ENCODE results near the genes HMG20A, SH2D7 and CRABP1.

GRCh38 chr15:77046177-77047055 lies 24.5 kb downstream of the TSPAN3 start:
- PRO-cap, result no peak

DNA sequence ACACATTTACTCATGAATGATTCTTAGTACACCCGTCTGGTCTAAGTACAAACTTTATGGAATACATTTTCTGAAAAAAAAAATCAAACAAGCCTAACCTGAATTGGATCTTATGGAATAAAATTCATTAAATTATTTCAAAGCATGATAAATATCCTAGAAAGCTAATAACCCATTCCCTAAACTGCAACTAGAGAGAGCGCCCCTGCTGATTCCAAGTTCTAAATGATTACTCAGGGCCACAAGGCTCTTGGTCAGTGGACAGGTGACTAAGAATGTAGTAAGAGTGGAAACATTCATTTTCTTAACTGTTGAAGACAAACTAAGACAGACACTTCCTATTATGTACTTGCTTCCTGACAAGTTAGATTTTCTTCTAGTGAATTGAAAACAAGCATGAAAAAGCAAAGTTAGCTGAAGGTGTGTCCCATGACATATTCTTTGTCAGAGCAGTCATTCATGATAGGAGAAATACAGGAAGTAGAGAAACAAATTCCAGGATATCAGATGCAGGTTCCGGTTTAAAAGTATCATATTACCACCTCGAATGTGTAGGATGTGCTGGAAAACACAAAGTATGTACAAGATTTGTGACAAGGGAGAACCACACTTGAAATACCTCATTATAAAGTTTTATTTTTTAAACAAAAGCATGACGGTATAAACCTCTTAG lies 6.4 kb downstream of the TSPAN3 start:
- PRO-cap, result no peak

DNA sequence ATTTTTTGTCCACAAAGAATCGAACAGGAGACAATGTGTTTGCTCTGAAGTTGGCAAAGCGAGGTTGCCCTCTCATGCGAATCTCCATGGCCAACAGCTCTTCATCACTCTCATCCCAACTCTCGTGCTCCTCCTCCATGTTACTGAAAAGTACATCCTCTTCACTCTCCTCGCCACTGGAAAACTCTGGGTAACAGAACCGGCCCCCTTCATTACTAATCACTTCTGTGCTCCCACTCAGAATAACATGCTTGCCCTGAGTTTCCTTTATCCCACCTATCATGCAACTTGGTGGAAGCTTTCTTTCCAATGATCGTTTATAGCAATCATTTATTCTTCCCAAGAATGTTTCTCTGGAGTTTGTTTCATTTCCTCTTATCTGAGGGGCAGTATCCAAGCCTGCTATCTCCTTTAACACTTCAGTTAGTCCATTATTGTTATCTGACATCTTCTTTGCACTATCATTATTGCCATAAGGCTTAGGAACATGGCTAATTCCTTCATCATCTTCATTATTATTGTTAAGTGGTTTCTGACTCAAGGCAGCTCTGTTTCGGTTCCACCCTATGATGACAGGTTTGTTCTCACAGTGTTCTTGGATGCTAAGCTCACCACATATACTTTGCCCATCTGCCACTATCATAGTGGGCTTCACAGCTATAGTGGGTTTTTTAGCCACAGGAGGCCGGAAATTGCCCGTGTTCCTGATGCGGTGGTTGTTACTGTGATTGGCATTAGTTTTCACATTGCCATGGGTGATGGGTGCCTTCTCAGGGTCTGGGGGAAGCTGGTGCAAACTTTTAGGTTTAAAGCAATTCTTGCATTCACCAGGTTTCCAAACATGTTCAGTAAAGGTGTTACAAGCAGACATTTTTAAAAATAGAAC lies 110.4 kb upstream of the TSPAN3 start:
- PRO-cap, result no peak

GRCh38 chr15:77420853-77421404 lies at the start of gene HMG20A:
Gene HMG20A, plus strand, starts transcription at chr15:77420888.
- PRO-cap, result unidirectional peak, plus-strand start at chr15:77420925

DNA sequence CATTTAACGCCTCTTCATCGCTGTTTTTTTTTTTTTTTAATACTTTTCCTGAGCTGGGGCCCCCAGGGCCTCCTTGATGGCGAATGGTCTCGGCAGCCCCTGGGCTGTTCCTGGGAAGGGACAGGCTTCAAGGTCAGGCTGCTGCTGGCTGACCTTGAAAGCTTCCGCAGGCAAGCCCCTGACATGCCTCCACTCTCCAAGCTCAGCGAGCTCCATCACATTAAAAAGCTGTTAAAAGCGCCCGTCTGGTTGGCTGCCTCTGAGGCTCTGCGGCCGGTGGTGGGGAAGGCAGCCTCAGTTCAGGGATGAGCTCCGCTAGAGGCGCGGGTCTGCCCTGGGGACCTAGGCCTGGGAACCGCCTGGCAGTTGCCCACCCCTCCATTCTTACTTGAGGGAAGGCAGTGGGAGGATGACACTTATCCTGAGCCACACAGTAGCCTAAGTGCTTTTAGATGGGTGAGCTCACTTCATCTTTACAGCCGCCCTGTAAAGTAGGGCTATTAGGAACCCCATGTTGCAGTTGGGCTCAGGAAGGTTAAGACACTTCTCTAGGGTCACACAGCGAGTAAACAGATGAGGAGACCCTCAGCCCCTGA lies 103.7 kb downstream of the LINGO1 start:
- PRO-cap, result no peak

GRCh38 chr15:77542982-77544029 lies 89.4 kb downstream of the LINGO1 start:
- PRO-cap, result unidirectional peak, minus-strand start at chr15:77543468

DNA sequence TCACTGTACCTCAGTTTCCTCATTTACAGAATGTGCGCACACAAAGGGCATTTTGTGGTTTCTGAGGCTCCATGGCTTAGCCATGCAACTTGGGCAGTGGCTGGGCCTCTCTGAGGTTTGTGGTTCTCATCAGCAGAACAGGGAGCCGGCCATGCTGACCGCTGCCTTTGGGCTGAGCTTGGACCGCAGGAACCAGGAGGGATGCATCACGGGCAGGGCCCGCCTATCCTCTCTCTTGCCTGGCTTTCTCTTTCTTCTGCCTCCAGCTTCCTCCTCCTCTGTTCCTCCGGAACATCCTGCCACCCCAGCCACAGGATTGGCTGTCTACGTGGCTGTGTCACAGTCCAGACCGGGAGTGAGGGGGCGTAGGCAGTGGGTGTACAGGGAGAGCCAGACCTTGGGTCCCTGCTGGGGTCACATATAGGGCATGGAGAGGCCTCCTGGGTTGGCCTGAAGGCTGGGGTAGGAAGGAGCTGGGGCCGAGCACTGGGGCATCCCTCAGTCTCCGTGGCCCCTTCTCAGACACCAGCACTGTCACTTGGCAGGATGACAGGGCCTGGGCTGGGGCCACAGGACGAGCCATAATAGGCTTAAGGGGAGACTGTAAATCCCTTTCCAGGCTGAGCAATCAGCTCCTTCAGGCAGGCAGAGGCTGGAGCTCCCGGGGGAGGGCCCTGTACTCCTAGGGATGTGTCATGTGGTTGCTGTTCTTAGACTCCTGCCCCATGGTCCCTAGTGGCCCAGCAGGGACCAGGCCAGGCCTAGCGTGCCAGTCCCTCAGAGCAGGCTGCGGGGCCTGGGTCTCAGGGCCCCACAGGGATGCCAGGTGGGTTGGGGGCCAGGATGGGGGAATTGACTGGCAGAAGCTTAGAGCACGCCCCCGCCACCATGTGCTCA lies 25.5 kb downstream of the LINGO1 start:
- PRO-cap, result no peak

DNA sequence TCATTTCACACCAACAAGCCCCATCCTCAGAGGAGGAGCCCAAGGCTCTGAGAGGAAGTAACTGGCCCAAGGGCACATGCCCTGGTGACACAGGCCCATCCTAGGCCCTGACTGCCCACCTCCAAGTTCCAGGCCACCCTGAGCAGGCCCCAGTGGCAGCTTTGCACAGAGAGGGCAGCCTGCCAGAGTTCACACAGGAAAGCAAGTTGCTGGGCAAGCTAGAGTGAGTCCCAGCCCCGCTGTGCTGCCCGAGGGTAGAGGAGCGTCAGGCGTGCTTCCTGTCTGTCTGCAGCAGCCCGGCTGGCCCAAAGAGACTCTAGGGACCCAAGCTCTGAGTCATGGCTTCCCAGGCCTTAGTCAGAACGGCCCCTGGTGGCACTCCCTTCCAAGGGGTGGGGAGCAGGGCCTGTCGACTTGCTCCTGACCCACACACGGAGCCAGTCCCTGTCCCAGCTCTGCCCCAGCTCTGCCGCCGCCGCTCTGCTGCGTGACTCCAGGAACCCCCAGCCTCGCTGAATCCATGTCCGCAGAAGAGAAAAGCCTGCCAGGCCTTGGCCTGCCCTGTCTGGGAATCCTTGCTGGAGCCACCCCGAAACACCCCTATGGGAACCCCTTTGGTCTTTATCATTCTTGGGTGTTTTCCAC lies 83.5 kb downstream of the TBC1D2B start:
- PRO-cap, result no peak

- PRO-cap, result no peak
Observed at GRCh38 chr15:78017606-78018340, 59.7 kb downstream of the TBC1D2B start.

DNA sequence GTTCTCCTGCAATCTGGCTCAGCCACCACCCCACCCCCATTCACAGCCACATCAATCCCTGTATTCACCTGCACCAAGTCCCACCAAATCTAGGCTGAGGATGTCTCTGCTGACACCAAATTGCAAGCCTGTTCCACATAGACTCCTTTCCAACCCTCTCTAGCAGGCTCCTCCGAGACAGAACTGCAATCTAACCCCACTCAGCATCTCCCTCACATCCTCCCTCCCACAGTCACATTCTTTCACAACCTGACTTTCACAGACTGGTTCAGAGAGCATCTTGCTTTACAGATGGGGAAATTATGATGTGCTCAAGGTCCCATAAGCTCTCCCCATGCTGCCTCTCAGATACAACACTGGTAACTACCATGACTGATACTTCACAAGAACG lies 27.9 kb downstream of the TBC1D2B start:
- PRO-cap, result no peak

- PRO-cap, result no peak
Observed at GRCh38 chr15:78092362-78092694, at the start of gene SH2D7. Gene SH2D7, plus strand, starts transcription at chr15:78092561.

DNA sequence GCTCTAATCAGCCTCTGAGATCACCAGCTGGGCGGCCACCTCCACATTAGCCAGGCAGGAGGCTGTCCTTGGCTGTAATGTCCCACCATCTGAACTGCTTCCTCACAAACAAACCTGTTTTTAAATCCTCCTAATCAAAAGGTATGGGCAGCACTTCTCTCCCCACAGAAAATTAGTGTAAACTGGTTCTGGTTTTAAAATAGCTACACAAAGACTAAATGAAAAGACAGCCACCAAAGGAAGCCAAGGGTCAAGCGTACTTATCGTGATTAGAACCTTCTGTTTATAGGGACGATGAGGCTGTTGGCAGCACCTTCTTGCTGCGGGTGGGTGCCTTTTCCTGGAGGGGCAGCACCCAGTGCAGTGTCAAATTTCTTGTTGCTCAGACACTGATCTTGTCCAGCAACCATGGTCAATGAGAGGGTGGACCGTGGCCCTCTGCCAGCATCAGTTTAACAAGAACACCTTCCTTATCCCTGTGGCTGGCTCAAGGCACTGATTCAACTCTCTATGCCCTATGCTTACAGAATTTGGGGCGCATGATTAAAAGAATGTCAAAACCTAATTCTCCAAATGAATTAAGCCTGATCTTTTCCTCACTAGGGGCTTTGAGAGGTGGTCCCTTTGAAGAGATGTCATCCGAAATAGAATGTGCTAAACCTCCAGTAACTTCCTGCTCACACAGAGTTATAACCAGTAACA lies 24.4 kb downstream of the ACSBG1 start:
- PRO-cap, result no peak

GRCh38 chr15:78223258-78223845 lies 11.0 kb downstream of the ACSBG1 start:
- PRO-cap, result no peak

- PRO-cap, result no peak
Observed at GRCh38 chr15:78339992-78340794, at the start of gene CRABP1. Gene CRABP1, plus strand, starts transcription at chr15:78340353.

DNA sequence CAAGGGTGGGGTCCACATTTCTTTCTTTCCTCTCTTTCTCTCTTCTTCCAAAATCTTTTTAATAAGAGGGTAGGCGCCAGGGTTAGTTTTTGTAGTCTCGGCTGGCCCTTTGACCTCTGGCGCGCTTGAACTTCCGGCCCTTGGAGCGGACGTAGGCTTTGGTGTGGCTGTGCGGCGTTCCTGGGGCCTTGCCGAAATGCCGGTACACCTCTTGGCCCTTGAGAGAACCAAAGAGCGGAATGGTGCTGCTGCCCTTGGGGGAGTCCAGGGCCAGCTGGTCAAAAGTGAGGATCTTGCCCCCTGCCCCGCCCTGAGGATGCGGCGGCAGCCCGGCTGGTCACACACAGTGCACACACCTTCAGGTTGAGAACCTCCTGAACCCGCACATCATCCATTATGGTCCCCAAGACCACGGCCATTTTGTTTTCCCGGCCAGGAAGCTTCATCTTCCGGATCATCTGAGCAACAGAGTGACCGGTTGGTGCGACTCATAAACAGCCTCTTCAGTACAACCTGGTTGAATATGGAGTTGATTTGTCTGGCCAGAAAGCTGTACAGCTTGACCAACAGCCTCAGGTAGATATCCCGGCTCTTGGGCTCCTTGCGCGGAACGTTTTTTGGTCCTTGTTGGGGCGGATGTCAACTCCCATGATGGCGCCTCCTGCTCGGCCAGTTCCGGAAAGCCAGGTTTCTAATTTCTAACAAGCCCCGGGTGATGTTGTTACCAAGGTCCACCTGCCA lies 20.1 kb upstream of the CHRNB4 start:
- PRO-cap, result no peak

- PRO-cap, result no peak
Observed at GRCh38 chr15:78726862-78727359, 84.4 kb downstream of the ADAMTS7 start.

- PRO-cap, result no peak
Observed at GRCh38 chr15:78727599-78728018, 83.7 kb downstream of the ADAMTS7 start.

DNA sequence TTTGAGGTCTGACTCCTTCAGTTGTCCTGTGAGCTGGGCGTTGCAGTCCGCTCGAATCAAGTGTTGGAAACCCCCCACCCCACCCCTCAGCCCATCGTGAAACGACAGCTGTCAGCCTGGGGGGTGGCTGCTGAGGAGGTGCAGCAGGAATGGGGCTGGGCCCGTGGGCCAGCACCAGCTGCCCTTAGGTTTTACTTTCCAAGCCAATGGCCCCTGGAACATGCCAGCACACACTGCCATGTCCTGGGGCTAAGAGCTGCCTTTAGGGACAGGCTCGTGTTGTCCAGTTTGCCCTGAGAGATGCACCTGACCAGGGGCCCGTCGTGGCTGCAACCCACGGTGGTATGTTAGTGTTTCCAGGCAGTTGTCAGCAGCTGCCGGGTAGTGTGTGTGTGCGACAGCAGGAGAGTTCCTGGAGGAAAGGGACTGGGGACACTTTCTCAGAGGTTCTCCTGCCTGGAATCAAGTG lies 56.3 kb downstream of the ADAMTS7 start:
- PRO-cap, result no peak

GRCh38 chr15:78798242-78798715 lies 13.0 kb downstream of the ADAMTS7 start:
- PRO-cap, result no peak

DNA sequence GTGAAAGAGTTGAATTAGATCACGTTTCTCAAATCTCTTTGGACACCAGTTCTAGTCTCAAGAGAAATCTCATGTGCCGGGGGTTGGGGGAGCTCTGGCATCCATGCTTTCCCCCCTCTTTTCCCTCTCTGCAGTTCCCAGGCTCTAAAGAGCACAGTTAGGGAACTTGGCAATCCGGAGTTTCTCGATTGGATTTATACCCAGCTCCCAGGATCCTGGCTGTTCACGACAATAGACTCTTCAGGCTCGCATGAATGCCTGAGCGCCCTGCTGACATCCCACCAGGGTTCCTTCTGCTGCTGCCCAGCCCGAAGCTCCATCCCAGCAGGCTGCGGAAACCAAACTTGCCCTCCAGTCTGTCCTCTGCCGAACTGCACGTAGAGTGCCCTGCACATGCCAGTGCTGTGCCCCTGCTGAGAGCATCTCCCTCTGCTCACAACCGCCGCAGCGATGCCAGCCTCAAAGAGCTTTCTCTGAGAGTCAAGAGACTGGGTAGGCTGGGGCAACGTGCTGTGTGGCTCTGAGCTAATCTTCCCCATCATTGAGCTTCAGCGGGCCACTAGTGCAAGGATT lies 6.9 kb downstream of the ADAMTS7 start:
- PRO-cap, result no peak